Fibroblast of the aortic adventitia (primary cell): ENCODE data around the gene GPAT3.

GRCh38 chr4:81494040-81494584, 22.4 kb upstream of the RASGEF1B start:
- CAGE, long polyA plus RNA: no peak

DNA sequence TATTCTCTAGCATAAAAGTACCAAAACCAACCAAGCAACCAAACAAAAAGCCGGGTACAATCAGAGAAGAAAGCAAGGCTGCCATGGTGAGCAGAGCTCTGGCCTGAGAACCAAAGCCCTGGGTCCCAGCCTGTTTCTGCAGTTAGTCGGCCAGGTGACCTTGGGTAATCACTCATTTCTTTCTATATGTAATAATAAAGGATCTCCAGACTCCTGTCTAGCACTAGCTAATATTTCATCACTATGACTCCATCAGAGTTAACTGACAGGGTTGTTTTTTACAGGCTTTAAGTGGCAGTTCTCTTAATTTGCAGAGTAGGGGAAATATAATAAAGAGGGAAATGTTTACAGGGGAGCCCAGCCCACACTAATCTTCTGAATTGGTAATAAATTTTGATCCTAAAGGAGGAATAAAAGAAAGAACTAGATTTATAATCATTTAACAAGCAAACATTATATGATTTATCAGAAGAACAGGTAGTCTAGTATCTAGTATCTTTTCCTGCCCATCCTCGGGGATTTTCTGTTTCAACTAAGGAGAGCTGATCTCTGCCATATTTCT, 34.1 kb upstream of the RASGEF1B start:
- CAGE, long polyA plus RNA: no peak

DNA sequence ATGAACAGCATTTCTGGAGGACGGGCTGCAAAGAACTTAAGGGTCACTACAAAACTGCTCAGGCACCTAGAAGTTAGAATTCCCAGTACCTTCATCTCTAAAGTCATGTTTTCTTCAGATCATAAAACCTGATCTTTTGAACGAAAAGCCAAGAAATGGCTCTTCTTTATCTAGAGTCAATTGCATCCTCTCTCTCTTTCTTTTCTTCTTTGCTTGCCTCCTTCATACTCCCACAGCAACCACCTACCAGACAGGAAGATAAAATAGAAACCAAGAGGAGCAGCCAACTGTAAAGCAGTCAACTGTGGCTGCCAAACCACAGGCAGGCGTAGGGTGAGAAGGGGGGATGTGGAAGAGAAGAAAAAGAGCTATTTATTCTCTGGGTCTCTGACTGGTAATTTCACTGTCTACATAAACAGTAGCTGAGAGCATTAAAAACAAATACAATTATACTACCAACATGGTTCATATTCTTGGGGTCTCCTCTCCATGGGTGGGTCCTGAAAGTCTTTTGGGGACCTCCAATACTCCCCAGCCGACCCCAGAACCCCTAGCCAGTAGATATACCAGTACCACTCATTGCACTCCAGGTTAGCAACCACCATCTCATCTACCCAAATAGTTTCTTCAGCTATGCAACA, 177.2 kb upstream of the RASGEF1B start:
- CAGE, long polyA plus RNA: no peak

- CAGE, long polyA plus RNA: no peak
Observed at GRCh38 chr4:82028823-82029158, 345.0 kb downstream of the HNRNPD start.

DNA sequence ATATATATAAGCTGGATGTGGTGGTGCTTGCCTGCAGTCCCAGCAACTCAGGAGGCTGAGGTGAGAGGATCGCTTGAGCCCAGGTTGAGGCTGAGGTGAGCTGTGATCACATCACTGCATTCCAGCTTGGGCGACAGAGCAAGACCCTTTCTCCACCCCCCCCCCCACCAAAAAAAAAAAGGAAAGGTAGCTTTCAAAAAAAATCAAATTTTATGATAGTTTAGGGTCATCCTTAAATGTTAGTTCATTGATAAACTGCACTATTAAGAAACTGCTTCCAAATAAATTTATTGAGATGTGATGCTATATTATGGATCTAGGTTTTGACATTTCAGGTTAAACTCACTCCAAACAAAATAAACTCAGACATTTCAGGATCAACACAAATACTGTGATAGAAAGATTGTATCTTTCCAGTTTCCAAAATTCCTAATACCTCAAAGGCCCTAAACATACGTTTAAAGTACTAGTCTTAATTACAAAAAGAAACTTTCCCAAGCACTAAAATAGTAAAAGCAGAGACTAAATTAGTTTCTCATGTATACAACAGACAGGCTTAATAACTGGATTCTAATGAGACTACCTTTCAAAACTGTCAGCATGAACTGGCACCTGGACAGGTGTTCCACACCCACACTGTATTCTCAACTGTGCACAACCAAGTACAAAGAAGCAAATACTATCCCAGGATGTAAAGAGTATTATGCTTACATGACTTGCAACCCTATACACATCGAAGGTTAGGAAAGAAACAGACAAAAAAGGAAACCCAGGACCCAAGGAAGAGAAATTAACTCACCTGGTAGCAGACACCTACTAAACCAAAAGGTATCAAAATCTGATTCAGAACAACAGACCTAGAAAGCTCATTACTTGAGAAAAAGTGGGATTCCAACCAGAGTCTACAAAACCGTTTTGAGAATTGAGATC, 25.5 kb downstream of the HNRNPD start:
- CAGE, long polyA plus RNA: no peak

DNA sequence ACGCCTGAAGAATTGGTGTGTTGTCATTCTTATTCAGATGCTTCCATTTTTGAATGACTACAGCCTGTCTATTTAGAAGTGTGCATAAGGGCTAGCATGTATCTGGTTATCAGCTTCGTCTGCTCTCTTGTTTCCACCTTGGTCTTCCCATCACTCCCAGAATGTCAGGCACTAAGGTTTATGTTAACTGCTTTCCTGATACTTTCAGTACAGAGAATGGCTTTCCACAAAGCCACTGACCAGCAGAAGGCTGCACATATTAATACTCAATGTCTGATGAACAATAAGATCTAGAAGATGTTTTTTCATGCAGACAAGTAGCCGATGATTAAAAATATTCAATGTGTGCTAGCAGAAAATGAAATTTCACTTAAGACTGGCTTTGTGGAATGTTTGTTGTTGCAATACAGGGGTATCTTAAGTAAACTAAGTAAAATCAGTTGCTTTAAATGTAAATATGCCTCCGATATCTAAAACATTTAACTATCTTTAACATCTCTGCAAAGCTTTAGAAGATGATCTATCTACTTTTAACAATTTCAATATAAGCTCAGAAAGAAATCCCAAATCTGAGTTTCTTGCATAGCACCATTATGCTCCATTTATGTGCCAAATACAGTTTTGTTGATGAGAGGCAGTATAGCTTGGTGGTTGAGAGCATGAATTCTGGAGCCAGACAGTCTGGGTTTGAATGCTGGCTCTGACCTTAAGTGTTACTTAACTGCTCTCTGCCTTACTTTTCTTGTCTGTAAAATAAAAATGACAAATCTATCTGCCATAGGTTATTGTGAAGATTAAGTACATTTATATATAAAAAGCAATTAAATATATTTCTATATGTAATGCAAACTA, 24.9 kb upstream of the SCD5 start:
- CAGE, long polyA plus RNA: no peak

DNA sequence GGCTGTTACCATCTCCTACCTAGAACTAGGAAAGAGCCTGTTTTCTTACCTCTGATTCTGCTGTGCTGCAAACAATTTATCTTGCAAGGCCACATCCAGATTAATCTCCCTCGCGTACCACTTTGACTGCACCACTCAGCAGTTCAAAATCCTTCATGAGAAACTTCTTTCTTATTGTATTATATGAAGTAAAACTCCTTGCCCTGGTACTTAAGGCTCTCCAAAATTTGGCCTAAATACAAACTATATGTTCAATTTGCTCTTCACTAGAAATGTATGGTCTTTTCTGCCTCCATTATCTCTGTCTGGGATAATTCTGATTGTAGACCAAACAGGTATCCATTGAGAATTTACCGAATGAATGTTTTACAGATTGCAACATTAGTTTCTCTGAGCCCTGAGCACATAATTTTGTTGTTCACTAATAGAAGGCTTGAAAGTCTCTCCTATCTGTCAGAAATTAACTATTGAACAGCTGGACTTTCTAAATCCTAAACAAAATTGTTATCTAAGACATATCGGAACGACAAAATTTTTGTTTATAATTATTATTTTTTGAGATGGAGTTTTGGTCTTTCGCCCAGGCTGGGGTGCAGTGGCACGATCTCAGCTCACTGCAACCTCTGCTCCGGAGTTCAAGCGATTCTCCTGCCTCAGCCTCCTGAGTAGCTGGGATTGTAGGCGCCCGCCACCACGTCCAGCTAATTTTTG, 40.0 kb upstream of the SCD5 start:
- CAGE, long polyA plus RNA: no peak

- CAGE, long polyA plus RNA: no peak
Observed at GRCh38 chr4:83013556-83013882, 2.9 kb upstream of the LIN54 start.

DNA sequence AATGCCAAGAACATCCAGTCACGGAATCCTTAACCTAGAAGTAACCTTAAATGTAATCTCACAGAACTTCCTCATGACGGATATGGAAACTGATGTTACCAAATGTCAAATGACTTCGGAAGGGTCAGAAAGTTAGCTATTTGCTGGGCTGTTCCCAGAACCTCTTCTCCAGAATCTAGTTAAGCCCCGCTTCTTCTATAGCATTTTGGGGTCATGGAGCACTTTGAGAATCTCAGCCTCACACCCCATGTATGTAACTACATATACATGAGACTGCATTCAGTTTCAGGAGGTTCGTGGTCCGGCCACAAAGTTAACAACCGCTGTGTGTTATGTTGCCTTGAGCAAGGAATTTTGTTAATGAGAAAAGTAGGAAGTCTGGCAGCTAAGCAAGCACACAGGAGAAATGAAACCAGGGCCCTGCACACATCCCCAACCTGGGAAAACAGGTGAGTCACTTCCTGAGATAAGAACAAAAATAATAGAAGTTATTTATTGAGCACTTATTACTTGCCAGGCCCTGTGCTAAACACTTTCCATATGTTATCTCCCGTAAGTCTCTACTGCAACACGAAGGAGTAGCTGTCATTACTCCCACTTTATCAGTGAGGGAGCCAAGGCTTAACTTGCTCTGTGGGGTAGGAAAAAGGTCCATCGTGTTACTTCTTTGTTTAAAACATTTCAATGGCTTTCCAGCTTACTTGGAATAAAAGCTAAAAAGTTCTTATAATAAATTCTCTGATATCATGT, 36.0 kb upstream of the PLAC8 start:
- CAGE, long polyA plus RNA: no peak

DNA sequence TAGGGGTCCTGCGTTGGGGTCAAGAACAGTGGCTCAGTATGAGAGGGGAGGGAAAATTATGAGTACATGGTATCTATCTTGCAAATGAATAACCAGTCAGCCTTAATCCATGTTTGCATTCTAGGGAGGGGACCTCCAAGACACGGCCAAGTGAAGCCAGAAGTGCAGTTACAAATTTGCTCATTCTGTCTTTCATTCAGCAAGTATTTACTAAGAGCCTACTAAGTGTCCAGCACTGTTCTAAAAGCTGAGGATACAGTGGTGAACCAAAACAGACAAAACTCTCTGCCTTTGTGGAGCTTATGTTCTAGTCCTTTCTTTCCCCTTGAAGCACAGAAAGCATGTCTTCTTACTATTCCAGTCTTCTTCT, 76.2 kb downstream of the COQ2 start:
- CAGE, long polyA plus RNA: no peak

DNA sequence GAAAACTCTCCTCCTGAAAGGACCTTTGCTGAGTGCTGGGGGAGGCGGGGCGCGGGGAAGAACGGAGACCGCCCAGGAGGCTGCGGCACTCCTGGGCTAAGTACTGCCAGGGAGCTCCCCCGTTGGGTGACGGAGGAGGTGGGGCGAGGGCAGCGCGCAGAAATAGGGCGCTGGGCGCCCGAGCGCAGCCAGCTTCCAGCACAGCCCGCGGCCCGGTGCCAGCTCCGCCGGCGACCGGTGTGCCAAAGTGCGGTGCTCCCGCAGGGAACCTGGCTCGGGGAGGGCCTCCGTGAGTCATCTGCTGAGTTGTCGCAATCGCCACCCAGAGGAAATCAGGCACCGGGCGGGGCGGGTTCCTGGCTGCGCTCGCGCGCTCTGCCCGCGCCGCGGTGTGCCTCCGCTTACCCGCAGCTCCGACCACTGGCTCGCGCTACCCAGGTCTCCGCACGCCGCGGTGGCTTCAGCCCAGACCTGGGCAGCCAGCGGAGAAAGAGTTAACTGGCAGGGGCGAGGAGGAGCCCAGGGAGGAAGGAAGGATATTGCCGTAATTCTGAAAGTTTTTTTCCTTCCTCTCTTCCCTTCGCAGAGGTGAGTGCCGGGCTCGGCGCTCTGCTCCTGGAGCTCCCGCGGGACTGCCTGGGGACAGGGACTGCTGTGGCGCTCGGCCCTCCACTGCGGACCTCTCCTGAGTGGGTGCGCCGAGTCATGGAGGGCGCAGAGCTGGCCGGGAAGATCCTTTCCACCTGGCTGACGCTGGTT, at the start of gene GPAT3:
Gene GPAT3, plus strand, starts transcription at position 191 of the 759 bp plus-strand sequence.
- CAGE, long polyA plus RNA: no peak

DNA sequence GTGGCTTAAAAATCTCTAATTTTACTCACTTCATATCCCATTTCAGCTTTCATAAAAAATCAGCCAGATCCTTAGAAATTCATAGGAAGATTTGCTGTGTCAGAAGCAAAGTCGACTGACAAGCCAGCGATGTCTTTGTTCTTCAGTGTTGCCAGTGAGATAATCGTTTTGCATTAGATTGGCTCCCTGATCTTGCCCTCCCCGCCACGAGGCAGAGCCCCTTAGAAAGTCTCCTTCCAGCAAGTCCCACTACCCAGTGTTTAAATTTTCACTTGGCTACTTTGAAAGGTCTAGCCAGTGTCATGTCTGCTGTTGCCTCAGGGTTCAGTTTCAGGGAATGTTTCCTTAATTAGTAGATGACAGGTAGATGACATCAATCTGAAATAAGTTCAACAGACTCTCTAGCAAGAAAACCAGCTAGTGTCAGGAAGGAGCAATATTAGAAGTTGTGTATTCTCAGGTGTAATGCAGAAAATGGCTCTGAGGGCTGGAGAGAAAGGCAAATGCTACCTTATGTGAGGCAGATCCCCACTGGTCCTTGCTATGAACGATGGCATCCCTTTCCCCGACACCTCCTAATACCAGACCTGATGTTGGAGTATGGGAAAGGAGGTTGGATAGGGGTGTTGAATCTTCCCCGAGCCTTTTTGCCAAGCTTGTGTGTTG, 411.4 kb downstream of the NKX6-1 start:
- CAGE, long polyA plus RNA: no peak

- CAGE, long polyA plus RNA: no peak
Observed at GRCh38 chr4:84231991-84232340, 267.1 kb downstream of the NKX6-1 start.

GRCh38 chr4:84683203-84683843, 100.4 kb downstream of the CDS1 start:
- CAGE, long polyA plus RNA: no peak

DNA sequence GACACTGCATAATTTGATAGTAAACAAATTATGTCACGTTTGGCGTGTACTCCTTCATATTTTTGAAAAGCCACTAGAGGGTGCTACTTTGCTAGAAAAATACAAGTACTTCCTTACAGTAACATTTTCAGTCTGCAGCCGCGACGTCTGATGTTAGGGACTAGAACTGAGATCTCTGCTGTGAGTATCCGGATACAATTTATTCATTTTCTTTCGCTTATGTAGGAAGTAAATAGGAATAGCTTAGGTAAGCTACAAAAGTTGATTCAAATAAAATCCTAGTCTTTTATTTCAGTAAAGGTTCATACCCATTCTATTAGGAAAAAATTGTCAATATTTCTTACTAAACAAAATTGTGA, 181.1 kb upstream of the WDFY3 start:
- CAGE, long polyA plus RNA: no peak

- CAGE, long polyA plus RNA: no peak
Observed at GRCh38 chr4:85498218-85498762, 23.3 kb downstream of the ARHGAP24 start.

GRCh38 chr4:85829222-85830112, 354.5 kb downstream of the ARHGAP24 start:
- CAGE, long polyA plus RNA: no peak

DNA sequence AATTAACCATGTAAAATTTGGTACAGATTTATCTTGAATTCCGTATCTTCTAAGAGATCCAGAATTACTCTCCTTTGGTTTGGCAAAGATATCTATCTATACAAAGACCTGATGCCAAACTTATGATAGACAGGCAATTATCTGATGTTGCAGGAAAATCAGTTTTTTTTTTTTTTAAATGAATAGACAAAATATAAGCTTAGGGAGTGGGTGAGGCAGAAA, 389.4 kb downstream of the ARHGAP24 start:
- CAGE, long polyA plus RNA: no peak

- CAGE, long polyA plus RNA: no peak
Observed at GRCh38 chr4:86593689-86594264, 338 bp upstream of the PTPN13 start.

DNA sequence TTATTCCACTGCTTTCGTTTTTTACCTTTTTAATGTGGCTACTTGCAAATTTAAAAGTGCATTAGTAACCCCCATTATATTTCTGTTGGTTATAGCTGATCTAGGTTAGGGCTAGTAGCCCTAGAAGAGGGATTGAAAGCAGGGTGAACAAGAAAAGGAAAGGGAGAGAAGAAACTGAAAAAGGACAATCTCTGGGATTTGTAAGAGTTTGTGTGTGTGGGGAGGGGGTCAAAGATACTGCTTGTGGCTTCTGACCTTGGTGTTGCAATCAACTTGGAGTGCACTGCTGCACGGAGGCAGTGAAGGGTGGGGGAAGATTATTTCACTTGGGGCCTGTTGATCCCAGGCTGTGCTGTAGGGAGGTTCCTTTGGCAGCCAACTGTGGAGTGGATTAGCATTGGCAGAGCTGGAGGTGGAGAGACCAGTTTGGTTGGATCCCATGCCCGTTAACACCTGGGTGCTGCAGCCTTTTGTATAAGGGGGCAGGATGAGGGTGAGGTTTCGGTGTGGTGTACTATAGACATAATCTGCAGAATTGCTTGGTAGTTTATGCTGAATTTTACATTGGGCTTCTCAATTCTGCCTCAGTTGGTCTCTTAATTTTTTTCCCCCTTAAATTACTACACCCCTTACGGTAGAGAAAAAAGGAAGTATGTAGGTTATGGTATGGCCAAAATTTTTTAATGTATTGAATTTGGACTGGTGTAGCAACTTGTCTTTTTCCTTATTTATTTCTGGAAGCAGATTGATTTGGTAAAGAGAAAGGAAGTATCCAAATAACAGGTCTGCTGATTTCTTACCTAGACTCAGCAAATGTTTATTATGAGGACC, 38.3 kb downstream of the AFF1 start:
- CAGE, long polyA plus RNA: no peak